Glomerular endothelial cell (primary cell): ENCODE measurements around a stretch of chr21.

GRCh38 chr21:44303393-44304358 is 3.8 kb downstream of the PFKL start:
- RAMPAGE, long total RNA: no peak

DNA sequence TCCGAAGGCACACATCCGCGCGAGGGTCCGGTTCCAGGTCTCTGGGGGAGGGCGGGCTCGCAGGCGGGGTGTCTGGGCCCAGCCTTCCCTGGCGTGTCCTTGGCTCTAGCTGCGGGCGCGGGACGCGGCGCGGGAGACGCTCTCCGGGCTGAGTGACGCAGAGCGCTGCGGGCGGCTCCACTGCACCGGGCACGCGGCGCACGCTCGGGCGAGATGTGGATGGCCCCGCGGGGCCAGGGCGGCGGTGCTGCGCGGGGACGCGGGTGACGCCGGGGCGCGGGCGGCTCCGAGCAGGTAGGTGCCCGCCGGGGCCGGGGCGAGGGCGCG is 3.5 kb upstream of the TRPM2 start:
- RAMPAGE, long total RNA: no peak

GRCh38 chr21:44362934-44363264 is 9.5 kb downstream of the TRPM2 start:
- RAMPAGE, long total RNA: no peak

DNA sequence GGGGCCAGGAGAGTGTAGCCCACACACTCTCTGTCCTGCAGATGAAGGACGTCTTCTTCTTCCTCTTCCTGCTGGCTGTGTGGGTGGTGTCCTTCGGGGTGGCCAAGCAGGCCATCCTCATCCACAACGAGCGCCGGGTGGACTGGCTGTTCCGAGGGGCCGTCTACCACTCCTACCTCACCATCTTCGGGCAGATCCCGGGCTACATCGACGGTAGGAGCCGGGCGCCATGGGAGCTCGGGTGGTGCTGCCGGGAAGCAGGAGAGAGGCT is 48.8 kb upstream of the LRRC3 start:
- RAMPAGE, long total RNA: no peak

DNA sequence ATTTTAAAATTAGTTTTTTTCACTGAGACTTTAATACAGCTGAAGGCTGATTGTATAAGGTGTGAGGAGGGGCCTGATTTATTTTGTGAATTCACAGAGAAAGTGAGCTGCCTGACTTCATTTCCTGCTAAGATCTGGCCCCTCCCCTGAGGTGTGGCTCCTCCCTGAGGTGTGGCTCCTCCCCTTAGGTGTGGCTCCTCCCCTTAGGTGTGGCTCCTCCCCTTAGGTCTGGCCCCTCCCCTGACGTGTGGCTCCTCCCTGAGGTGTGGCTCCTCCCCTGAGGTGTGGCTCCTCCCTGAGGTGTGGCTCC is 27.1 kb upstream of the LRRC3 start:
- RAMPAGE, long total RNA: no peak

DNA sequence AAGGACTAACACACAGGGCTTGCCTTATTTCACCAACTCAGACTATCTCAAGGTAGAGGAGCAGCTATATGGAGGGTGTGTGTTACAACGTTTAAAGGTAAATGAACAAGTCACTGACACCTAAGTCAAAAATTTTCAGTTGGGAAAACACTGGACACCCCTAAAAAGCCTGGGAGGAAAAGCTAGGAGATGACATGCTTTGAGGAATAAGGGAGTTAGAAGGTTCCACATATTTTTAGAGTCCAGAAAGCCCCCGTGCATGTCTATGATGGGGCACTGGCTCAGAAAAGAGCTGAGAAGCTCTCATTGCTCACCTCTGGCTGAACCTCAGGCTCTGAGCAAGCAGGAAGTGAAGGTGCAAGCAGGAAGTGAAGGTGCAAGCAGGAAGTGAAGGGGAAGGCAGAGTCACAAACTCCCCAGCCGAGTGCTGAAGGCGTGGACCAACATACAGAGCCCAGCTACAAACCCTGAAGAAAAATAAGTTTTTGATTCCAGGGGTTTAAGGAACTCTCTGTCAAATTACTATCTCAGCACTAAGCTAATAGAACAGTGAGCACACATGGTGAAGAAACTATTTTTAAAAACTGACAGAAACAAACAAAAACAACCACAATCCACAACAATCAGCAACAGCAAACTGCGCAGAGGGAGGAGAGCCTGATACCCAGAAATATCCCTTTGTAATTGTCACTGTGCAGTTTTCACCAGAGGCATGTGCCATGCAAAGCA is 7.0 kb downstream of the KRTAP10-8 start:
- RAMPAGE, long total RNA: no peak

- RAMPAGE, long total RNA: no peak
These were observed 6.7 kb downstream of the TSPEAR start for GRCh38 chr21:44704562-44705092.

GRCh38 chr21:44850089-44850828 is 23.2 kb downstream of the PTTG1IP start:
- RAMPAGE, long total RNA: no peak

GRCh38 chr21:44901386-44901698 is 19.4 kb downstream of the ITGB2 start:
- RAMPAGE, long total RNA: no peak

DNA sequence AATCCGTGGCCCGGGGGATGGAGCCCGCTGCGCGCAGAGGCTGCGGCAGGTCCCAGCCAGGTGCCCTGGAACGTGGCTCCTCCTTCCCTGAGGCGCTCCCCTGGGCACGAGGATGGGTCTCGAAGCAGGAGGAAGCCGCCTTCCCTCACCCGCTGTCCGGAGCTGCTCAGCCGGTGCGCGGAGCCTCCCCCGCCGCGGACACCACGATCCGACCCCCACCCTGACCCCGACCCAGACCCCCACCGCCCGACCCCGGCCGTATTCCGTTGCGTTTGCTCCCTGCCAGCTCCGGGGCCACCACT is 8.0 kb upstream of the SLX9 start:
- RAMPAGE, long total RNA: no peak

GRCh38 chr21:44969314-44969751 is 29.5 kb downstream of the SLX9 start:
- RAMPAGE, long total RNA: no peak

DNA sequence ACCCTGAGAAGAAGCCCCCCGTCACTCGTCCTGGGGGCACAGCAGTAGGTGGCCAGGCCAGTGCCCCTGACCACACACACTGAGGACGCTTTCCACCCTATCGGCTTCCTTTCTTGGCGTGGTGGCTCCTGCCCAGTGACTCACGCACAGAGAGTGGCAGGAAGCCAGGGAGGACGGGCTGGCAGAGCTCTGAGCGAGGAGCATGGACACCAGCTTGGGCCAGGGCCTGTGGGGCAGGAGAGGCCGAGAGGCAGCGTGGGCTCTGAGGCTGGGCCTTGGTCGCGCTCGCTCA is 61.1 kb downstream of the SLX9 start:
- RAMPAGE, long total RNA: no peak

DNA sequence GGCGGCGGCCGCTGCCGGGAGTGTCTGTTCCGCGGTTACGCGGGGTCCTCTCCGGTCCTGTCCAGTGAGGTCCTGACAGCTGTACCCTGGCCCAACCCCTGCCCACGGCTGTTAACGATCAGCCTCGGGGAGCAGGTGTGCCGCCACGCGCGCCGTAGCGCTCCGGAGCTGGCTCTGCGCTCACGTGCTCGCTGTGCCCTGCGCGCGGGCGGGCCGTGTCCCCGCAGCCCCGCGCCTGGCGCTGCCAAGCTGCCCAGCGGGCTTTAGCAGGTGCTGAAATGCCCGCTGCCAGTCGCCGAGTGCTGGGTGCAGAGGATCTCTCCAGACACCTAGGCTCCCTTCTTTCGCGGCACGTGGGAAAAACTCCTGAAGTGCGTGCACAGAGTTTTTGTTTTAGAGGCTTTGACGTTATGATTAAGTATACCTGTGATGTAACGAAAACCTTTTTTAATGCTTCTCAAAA is 26.7 kb downstream of the ADARB1 start:
- RAMPAGE, long total RNA: no peak

DNA sequence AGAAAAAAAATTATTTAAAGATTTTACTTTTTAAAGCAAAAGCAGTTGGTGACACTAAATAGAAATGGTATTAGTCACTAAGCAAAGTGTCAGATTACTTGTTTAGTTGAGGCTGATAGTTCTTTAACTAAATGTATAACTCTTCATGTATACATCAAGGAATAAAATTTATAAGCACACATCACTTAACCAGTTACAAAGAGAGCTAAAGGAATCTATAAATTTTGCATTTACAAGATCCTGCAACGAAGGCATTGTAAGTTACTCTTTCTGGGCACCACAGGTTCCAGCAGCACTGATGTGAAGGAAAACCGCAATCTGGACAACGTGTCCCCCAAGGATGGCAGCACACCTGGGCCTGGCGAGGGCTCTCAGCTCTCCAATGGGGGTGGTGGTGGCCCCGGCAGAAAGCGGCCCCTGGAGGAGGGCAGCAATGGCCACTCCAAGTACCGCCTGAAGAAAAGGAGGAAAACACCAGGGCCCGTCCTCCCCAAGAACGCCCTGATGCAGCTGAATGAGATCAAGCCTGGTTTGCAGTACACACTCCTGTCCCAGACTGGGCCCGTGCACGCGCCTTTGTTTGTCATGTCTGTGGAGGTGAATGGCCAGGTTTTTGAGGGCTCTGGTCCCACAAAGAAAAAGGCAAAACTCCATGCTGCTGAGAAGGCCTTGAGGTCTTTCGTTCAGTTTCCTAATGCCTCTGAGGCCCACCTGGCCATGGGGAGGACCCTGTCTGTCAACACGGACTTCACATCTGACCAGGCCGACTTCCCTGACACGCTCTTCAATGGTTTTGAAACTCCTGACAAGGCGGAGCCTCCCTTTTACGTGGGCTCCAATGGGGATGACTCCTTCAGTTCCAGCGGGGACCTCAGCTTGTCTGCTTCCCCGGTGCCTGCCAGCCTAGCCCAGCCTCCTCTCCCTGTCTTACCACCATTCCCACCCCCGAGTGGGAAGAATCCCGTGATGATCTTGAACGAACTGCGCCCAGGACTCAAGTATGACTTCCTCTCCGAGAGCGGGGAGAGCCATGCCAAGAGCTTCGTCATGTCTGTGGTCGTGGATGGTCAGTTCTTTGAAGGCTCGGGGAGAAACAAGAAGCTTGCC is 101.4 kb downstream of the ADARB1 start:
- RAMPAGE, long total RNA: no peak

DNA sequence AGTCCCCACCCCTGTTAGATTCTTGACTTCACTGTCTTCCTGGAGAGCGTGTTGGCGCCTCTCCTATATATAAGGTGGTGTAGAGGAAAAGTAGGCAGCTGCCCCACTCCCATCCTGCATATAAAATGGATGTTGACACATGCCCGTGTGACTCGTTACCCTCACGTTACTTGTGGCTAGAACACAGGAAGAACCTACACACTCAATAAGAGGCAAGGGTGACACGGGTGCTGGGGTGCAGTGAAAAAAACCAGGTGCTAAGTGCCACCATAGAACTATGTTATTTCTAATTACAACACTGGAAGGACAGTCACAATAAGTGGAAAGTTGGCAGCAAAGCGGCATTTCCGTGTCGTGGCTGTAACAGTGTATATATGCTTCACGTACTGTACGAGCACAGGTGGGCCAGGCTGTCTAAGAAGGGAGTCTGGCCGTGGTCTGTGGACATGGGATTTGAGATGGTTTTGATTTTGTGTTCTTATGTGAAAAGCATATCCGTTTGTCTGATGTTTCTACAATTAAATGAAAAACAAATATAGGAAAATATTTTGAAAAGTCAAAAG is 60.8 kb downstream of the POFUT2 start:
- RAMPAGE, long total RNA: no peak

DNA sequence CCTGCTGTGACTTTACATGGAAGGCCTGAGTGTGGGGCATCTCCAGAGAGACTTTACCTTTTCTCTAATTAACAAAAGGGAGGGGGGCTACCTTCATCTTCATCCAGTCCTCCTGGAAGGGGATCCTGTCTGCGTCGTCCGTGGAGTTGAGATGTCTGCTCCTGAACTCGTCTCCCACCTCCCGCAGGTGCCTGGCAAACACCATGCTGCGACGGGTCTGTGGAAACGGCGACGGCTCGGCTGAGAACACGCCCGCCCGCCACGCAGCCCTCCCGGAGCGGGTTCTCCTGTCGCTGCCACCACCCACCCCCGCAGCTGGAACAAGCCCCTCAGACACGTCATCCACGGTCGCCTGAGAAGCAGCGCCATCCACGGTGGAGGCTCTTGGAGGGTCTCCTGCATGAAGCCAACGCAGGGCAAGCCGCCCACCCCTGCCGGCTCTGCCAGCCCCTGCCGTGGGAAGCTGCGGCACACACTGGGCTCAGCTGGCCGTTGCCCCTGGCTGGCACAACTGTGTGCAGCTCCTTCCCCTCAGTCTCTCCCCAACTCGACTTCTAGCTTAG is 10.7 kb downstream of the POFUT2 start:
- RAMPAGE, long total RNA: no peak

- RAMPAGE, long total RNA: no peak
These were observed 924 bp downstream of the POFUT2 start for GRCh38 chr21:45286553-45287388.

DNA sequence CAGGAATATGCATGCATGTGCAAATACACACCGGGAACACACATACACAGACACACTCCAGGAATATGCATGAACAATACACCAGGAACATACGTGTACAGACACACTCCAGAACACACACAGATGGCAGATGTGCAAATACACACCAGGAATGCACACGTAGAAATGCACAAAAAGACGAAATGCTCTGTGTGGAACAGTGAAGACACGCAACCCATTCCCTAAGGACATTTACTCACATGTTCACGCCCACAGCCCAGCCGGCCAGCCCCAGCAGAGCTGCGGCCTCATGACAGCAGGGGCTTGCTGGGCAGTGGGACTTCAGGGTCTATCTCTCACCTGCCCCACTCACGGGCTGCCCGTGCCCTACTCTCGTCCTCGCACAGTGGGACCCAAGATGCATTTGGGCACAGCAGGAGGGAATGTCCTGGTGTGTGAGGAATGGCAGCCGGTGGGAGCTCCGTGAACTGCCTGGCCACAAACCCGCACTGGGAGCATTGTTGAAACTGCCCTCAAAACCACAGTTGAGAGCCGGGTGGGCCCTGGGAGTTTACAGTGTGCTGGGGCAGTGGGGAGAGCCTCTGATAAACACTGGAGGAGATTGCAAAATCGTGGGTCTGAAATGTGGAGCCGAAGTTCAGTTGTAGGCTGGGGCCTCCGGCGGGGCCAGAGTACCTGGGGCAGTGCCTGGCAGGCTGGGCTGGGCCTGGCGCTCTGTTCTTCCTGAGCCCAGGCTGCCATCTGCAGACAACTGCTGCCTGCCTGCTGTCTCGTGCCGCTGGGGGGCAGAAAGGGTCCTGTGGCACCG is 20.6 kb upstream of the POFUT2 start:
- RAMPAGE, long total RNA: no peak

DNA sequence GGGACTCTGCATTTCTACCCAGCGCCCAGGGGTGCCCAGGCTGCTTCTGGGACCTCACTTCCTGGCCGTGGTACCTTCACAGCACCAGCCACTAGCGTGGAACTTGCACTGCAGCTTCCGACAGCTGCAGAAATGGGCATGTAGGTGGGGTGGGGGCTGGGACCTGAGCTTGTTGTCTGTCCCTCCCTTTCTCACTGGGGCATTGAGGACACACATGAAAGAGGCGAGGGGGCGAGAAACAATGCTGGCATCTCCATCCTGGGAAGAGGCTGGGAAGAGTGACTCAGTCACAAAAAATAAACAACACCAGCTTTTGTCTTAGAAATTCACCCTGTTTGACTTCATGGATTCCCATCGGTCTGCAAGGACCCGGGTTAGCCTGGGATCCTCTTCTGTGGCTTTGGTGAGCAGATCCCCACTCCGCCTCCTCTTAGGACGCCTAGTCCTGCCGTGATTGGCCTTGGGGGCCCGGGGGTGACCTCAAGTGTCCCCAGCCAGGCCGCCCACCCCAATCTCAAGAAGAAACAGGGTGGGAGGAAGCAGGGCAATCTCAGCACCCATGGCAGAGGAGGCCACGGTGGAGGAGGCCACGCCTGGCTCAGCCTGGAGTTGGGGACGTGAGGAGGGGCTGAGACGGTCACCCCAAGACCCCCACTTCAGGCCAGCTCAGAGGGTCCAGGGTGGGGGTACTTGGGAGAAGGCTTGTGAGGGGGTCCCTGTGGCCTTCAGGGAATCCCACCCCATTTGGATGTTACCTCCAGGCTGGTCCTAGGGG is 29.9 kb upstream of the POFUT2 start:
- RAMPAGE, long total RNA: no peak

- RAMPAGE, long total RNA: no peak
These were observed 22.7 kb downstream of the COL18A1 start for GRCh38 chr21:45427536-45428274.